Daoy (cell line): ENCODE measurements around a stretch of chr18.

GRCh38 chr18:13760990-13761798, 34.7 kb downstream of the RNMT start:
- RAMPAGE, long total RNA: no peak

GRCh38 chr18:13800973-13801488, 22.9 kb upstream of the MC5R start:
- RAMPAGE, long total RNA: no peak

- RAMPAGE, long total RNA: no peak
Measured at GRCh38 chr18:14043155-14043441, 89.1 kb downstream of the ZNF519 start.

GRCh38 chr18:14221718-14222058, 89.5 kb upstream of the ZNF519 start:
- RAMPAGE, long total RNA: no peak

DNA sequence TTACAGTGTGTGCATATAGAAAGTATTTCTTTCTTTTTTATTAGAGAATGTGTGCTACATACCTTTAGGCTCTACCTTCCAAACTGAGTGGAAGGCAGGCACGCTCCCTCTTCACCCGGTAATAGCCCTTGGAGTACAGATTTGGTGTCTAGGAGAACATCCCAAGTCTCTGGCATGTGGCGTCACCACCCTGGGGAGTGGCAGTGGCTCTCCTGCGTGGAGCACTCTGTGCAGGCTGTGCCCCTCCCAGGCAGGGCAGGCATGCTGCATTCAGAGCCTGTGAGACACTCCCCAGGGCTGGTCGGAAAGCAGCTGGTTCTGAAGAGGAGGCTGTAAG, 193.2 kb downstream of the ANKRD30B start:
- RAMPAGE, long total RNA: no peak

DNA sequence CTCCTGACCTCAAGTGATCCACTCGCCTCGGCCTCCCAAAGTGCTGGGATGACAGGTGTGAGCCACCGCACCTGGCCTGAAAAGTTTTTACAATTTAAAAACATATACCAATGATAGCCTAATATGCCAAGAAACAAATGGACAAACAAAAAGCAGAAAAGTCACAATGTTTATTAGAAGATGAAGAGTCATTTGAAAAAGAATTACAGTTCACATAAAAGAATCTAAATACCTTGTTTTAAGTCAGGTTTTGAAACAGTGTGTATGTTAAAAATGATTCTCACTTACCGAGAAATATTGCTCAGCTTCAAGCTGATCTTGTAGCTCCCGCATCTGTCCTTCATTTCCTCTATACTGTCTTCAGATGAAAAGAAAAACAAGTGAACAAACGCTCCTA, 129.1 kb downstream of the ROCK1 start:
- RAMPAGE, long total RNA: no peak

DNA sequence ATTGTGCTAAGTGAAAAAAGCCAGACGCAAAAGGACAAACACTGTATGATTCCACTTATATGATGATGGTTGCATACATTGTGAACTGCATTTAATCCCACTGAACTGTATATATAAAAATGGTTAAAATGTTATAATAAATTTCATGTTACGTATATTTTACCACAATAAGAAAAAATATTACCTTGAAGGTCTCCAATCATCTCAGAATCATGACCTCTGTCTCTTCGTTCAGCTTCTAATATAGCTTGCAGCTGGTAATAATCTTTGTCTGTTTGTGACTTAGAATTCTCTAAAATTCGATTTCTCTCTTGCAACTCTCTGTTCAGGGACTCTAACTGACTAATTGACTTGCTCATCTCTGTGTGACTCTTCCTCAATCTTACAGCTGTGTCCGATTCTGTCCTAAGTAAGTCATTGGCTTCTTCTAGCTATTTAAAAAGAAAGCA, 105.4 kb downstream of the ROCK1 start:
- RAMPAGE, long total RNA: no peak

DNA sequence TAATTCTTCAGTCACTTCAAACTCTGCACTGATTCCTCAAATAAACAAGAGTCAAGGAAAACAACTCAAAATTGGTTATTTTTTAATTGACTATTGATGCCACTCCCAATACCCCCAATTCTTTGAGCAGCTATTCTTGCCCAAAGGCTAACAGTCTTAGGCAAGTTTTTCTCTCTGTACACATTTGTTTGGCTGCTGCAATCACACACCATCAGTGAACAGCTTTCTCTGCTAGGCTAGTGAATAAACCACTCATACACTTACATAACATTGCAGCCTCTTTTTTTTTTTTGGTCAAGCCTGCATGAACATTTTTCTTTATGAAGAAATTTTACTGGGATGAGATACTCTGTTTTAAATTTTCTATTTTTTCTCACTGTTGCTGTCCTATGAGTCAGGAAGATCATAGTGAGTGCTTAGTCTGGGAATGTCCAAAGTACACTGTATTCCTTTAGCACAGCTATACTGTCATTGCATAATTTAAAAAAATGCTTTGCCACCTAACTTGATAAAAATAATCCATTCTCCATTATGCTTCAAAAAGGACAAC, 58.5 kb downstream of the ROCK1 start:
- RAMPAGE, long total RNA: no peak

GRCh38 chr18:21056753-21057429, 54.7 kb downstream of the ROCK1 start:
- RAMPAGE, long total RNA: no peak

DNA sequence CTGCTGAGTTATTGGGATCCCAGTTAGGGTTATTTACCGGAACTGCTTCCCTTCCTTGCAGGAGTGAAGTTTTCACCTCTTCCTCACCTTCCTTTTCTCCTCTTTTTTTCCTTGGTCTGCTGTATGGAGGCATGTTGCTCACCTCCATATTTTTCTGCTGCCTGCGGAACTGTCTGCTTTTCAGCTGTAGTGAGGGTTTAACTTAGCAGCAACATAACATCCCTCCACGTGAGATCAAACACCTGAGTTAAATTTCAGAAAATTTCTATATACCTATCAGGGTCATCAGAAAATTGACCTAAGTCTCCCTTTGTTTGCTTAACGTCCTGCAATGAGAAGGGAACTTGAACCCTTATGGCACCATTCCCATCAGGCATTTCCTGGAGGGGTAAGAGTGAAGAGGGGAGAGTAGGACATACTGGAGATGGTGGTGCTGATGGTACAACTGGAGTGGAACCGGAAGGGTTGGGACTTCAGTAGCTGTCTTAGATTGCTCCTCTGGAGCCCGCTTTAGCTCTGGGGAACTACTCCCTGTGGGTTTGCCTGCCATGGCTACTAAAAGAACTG, 32.4 kb downstream of the ROCK1 start:
- RAMPAGE, long total RNA: no peak

DNA sequence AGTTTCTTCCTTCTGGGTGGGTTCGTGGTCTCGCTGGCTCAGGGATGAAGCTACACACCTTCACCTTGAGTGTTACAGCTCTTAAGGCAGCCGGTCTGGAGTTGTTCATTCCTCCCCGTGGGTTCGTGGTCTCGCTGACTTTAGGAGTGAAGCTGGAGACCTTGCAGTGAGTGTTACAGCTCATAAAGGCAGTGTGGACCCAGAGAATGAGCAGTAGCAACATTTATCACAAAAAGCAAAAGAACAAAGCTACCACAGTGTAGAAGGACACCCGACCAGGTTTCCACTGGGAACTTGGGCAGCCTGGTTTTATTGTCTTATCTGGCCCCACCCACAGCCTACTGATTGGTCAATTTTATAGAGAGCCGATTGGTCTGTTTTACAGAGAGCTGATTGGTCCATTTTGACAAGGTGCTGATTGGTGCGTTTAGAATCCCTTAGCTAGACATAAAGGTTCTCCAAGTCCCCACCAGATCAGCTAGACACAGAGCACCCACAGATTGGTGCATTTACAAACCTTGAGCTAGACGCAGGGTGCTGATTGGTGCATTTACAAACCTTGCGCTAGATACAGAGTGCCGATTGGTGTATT, 20.2 kb upstream of the ROCK1 start:
- RAMPAGE, long total RNA: no peak

DNA sequence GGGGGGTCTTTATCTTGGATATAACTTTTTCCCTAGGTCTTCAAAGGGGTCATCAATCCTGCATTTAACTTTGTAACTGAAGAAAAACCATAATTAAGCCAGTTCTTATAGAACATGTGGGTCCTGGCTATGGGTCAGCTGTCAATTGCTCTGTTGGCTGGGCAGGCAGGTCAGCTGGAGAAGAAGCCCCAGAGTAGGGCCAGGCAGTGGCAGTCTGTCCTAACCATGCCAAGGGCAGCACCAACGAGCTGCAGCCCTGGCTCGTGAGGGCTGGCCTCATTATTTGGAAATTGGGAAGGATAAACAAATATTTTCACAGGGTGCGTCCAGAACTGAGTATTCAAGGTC, 87.9 kb downstream of the GREB1L start:
- RAMPAGE, long total RNA: no peak

GRCh38 chr18:21449541-21449836, 151.0 kb downstream of the ESCO1 start:
- RAMPAGE, long total RNA: no peak

- RAMPAGE, long total RNA: no peak
Measured at GRCh38 chr18:21682442-21683076, 22.0 kb downstream of the ABHD3 start.

GRCh38 chr18:21703212-21703501, 1.4 kb downstream of the ABHD3 start:
- RAMPAGE, long total RNA: no peak

DNA sequence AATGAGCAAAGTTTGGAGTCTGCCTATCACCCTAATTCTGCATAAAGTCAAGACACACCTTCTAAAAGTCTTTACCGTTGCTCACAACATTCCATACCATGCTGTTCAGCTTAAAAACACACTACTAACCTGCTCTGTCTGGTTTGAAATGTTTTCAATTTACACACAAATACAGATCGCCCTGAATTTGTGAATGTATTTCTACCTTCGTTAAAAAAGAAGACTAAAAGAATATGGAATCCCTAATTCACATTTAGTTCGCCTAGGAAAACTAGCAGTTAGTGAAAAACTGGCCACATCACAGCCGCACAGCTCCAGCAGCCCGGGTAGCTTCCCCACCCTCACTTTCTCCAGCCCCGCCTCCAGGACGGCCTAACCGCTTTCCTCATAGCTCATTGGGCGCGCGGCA, 316 bp upstream of the MIB1 start:
- RAMPAGE, long total RNA: no peak

DNA sequence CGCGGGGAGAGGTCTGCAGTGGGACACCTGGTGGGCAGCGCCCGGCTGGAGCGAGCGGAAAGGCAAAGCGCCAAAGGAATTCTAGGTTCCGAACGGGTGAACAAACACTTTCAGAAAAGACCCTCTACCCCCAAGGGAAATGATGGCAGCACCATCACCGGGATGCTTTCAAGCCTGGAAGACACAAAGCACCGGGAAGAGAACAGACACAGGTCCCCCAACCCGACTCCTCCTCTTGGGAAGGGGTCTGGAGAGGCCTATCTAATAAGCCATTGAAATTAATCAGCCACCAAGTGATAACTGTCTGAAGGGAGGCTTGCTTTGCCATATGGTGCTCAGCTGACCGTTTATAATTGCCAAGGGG, 1.3 kb downstream of the MIB1 start:
- RAMPAGE, long total RNA: no peak

DNA sequence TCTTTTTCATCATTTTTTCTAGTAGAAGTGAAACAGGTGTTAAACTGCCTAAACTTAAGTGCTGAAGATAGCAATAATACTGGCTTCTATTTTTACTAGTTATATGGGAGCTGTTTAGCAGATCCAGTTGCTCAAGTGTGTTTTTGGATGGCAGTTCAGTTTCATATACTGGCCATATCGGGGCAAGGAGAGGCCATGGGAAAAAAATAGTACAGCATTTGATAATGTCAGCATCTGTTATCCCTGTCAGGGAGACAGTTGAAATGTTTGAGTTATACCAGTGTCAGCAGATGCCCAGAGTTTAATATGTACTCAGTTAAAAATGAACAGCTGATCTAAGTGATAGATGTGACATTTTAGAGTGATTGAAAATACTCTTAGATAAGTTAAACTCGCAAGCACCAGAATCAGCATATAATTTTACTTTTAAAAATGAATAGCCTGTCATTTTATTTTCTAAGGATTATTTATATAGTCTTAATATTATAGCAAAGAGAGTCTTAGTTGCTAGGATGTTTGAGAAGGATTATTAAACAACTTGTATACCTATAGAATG, 86.4 kb downstream of the MIB1 start:
- RAMPAGE, long total RNA: no peak

DNA sequence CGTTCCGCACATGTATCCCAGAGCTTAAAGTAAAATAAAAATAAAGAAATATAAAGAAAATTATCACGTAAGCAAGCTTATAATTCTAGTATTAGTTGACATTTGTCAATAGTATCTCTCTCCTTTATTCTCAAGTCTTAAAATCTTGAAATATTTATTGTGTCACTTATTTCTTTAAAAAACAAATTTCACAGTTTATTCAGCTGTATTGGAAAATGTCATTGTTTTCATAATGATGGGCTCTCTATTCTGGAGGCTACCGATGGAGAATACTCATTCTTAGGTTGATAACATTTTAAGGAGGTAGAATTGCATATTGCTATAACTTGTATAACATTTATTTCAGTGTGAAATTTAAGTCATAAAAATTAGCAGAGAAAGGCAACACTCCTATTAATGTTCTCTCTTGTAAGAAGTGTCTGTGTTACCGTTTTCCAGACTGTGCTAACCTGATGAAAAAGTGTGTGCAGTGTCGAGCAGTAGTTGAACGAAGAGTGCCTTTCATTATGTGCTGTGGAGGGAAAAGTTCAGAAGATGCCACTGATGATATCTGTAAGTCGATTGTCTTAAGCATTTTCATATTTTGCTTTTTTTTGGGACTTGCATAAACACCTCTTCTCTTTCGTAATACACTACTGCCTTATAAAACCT, 116.2 kb downstream of the MIB1 start:
- RAMPAGE, long total RNA: no peak

- RAMPAGE, long total RNA: no peak
Measured at GRCh38 chr18:22020242-22020603, 149.2 kb upstream of the GATA6 start.